Ishikawa (cell line): ENCODE results near the genes LRRC39 and CDC14A.

DNA sequence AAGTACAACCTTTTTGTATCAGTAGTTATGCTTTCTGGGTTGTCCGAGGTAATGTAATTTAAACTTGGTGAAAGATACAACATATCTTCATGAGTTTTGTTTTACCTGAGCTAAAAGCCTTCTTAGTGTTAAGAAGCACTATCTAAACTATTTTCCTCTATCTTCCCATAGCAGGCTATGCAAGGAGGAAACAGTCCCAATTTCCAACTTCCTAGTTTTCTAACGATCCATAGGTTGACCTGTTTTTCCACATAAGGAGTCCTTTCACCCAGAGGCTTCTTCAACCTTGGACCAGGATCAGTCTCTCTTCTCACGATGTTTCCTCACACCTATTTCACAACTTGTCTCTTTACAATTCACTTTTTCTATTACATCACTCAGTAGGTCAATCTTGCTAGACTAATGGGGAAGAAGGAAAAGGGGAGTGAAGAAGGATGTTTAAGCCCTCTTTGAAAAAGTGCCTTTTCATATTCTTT lies 15.8 kb downstream of the PALMD start:
- RRBS, result no CpG with 5 or more reads among the region's 3 CpGs

DNA sequence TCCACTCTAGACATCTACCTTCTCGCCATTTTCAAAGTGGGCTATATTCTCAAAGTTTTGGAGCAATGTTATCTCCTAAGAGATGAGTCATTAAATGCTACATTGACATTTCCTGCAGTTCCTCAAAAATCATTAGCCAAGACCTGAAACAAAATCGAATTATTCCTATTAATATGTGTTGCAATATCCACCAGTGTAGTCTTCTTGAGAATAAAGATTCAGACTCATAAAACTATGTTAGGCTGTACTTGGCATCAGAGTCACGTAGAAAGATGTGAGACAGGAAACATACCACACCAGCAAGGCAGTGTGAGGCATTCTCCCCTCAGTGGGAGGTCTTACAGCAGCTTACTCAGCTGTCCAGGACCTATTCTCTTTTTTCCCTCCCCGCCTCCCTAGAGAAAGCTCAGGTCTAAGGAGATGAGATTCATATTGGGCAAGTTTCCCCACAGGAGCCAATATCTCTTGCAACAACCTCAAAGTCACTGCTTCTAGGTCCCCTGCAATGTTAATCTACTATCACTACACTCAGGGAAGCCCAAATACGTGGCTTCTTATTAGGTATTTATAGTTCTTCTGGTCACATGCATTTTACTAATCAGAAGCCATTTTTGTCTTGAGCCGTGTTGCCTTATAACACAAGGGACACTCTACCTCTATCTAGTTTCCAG lies 38.6 kb downstream of the FRRS1 start:
- RRBS, result no CpG with 5 or more reads among the region's 6 CpGs

- RRBS, result no CpG with 5 or more reads among the region's 1 CpG
These were observed 543 bp downstream of the FRRS1 start for GRCh38 chr1:99765962-99766222.

DNA sequence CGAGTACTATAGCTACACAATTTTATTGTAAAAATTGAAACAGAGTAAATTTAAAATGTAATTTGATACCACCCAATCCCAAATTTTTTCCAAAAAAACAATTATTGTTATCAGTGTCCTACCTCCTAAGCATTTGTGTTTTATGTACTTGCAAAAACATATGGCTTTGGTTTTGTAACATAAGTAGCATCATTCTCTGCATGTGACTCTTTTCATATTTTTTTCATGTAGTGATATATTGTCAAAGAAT lies 12.3 kb upstream of the FRRS1 start:
- RRBS, result no CpG with 5 or more reads among the region's 1 CpG

GRCh38 chr1:99900449-99901030 lies 50.4 kb downstream of the AGL start:
- RRBS, result no CpG with 5 or more reads among the region's 4 CpGs

- RRBS, result no CpG with 5 or more reads among the region's 5 CpGs
These were observed at the start of gene LRRC39 for GRCh38 chr1:100178136-100178456. LRRC39 (minus strand) TSS chr1:100178256.

DNA sequence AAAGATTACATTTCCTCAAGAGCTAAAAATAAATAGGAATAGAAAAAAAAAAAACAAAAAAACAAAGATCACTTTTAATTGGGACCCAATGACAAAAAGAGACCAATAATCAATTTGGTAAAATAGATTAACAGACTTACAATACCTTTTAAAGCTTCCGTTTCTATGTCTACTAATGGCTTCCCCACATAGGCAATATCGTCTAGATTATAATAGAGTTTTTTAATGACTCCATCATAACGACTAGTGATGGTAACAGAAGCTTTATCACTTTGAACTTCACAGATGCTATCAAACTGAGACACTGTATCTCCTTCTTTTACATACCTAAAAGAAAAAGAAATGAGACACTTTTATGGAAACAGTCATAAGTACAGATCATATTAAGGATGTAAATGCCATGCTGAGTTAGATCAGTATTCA lies 19.0 kb downstream of the DBT start:
- RRBS, result no CpG with 5 or more reads among the region's 3 CpGs

DNA sequence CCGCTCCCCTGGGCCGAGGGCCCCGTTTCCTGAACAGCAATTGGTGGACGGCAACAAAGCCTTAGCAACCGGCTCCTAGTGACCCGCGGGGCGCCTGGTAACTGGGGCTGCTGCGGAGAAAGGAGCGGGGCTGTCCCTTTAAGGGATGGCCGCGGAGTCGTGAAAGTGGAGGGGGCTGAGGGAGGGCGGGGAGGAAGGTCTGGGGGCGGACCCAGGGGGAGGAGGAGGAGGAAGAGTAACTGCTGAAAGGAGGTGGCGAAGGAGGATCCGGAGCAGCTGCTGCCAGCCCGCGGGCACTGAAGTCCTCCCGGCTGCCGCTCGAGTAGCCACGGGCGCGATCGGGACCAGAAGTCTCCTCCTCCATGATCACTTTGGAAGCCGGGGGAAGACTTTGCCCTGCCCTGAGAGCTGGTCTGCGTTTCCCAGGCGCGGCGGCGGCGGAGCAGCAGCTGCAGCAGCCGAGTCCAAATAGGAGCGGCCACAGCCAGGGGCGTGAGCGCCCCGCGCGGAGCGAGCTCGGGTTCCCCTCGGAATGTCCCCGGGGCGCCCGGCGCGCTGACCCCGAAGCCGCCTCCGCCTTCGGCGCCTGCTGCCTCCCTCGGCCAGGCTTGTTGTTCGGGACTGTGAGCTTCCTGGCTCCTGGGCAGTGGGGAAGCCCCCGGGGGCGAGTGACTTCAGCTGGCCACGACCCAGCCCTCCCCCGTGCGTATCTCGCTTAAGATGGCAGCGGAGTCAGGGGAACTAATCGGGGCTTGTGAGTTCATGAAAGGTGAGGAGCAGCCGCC lies at the start of gene CDC14A:
CDC14A (plus strand) TSS at position 272 of the 785 bp plus-strand sequence.
- RRBS, result 1% methylated on average over 19 of the region's 64 CpGs

GRCh38 chr1:100400394-100401081 lies 48.2 kb downstream of the CDC14A start:
- RRBS, result no CpG with 5 or more reads among the region's 2 CpGs

DNA sequence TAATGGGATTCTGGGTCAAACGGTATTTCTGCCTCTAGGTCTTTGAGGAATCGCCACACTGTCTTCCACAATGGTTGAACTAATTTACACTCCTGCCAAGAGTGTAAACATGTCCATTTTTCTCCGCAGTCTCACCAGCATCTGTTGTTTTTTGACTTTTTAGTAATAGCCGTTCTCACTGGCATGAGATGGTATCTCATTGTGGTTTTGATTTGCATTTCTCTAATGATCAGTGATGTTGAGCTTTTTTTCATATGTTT lies 53.5 kb downstream of the CDC14A start:
- RRBS, result no CpG with 5 or more reads among the region's 4 CpGs

DNA sequence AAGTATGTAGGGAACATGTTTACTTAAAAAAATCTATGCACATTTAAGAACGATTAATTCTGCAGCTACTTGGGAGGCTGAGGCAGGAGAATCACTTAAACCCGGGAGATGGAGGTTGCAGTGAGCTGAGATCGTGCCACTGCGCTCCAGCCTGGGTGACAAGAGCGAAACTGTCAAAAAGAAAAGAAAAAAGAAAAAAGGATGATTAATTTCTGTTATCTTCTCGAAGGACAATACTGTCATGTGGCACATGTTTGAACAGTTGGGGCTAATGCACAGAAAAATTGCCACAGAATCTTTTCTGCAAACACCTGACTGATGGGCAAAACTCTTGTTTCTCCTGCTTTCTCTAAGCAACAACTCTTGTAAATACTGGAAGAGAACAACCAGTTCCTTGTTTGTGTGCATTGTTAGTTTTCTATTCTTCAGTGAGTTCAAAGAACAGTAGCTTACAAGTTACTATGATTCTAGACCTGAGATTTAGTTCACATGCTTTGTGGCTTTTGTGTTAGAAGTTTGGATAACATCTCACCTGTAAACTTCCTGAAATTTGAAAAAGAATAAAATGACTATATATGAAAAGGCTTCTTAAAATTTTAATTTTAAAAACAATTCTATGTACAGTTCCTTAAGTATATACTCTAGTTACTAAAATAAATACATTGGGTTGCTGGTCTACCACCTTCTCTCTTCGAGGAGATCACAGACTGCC lies 60.7 kb downstream of the CDC14A start:
- RRBS, result no CpG with 5 or more reads among the region's 7 CpGs

DNA sequence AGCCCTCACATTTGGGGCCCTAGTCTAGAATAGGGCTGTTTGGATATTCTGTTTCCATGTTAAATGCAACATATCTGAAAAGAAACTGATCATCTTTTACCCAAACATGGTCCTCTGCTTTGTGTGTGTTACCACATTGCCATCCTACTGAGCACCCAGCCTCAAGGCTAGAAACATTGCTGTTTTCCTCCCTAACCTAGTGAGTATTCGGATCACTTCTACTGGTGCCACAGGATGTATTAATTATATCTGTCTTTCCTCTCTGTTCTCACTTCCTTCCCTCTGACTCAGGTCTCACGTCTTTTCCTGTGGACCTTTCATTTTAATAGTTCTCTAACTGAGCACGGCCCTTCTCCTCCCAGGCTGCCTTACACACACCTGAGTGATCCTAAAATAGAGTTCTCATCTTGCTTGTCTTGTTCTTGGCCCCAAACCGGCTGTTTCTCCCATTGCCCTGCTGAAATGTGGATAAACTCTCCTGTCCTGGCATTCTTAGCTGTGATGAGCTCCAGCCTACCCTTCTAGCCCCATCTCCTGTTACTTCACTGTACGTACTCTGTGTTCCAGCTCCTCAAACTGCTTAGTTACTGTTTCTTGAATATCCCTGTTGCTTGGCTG lies 91.8 kb downstream of the CDC14A start:
- RRBS, result no CpG with 5 or more reads among the region's 5 CpGs

GRCh38 chr1:100539346-100539947 lies 1.5 kb downstream of the GPR88 start:
- RRBS, result 4% methylated on average over 20 of the region's 72 CpGs

DNA sequence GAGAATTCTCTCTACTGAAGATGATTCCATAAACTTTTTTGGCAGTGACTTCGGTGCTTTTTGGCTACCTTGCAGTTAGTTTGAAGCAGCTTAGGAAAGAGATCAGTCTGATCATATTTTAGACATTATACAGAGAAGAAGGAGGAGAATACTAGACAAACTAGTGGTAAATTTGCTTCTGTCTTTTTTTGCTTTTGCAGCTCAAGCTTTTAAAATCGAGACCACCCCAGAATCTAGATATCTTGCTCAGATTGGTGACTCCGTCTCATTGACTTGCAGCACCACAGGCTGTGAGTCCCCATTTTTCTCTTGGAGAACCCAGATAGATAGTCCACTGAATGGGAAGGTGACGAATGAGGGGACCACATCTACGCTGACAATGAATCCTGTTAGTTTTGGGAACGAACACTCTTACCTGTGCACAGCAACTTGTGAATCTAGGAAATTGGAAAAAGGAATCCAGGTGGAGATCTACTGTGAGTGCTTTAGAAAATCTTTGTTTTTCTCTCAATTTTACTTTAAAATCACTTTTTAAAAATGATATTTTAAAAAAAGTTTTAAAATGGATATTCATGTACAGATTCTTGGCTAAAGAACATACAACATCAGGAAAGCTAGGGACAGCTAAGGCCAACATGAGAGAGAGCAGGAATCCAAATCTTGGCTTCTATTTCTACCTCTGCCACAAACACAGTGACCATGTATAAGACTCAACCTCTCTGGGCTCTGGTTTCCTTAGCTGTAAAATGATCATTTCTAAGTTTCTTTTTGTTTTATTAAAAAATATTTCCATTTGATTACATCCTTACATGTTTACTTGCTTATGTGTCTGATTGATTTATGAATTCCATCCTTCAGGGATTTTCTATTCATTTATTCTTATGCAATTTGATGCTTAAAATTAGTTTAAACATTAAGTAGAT lies 995 bp downstream of the VCAM1 start:
- RRBS, result no CpG with 5 or more reads among the region's 6 CpGs

DNA sequence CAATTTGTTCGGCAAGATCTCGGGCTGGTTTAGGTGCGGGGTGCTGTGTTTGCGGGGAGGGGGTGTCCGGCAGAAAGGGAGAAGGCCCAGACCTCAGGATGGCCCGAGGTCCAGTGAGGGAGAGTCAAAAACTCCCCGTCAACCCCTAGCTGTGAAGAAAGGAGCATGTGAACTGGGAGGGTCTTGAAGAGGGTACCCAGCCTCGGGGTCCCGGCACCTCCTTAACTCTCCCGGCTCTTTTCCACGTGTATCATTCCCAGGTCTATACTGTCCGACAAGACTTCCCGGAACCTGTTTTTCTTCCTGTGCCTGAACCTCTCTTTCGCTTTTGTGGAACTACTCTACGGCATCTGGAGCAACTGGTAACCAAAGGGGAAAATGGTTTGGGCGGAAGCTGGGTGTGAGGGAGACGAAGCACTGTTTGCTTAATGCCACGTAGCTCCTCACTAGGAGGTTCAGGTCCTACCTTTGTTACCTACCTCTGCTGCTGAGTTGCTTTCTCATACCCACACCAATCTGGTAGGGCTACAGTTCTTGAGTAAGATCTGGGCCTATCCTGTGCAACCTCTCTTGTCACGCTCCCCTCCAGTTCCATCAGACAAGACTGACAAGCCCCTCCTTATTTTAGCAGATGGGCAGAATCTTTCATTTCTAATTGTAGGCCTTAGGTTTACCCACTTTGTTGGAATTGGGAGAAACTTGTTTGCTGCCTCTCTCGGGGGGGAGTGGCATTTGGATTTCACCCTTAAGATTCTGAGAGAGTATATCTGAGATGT lies 608 bp downstream of the SLC30A7 start:
- RRBS, result 2% methylated on average over 3 of the region's 20 CpGs

- RRBS, result no CpG with 5 or more reads among the region's 3 CpGs
These were observed 32.2 kb downstream of the SLC30A7 start for GRCh38 chr1:100928056-100928621.

- RRBS, result no CpG with 5 or more reads among the region's 2 CpGs
These were observed 23.0 kb downstream of the DPH5 start for GRCh38 chr1:101002562-101003032.

GRCh38 chr1:101136524-101137285 lies 100.1 kb upstream of the S1PR1 start:
- RRBS, result no CpG with 5 or more reads among the region's 3 CpGs

GRCh38 chr1:101264726-101265278 lies 28.0 kb downstream of the S1PR1 start:
- RRBS, result no CpG with 5 or more reads among the region's 2 CpGs